Left ventricle myocardium (tissue), 1 donor: ENCODE data around the gene PCMT1.

DNA sequence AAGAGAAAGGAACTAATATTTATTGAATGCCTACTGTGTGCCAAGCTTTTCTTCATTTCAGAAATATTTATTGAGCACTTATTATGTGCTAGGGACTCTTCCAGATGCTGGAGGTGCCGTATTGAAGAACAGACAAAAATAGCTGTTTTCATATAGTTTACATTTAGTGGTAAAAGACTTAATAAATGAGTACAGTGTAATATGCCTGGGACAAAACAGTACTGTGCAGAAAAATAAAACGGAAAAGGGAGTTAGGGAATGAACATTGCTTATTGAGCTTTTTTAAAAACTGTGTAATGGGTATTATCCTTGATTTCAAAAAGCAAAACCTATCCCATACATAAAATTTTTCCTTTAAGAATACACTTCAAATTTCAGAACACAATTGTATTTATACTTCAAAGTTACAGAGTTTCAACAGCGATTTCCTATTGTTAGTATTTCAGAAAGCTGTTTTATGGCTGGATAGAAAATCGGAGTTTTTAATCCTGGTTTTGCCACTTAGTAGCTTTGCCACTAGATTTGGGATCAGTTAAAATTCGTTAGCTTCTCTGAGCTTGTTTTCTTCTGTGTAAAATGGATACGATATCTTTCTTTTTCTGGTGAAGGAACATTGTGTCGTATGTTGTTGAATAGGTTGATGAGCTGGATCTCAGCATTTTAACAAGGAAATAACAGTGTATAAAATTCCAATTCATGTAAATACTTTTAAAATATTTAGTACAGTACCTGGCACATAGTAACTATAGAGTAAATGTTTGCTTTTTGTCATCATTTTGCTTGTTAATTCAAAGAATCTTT is 4.7 kb downstream of the TAB2 start:
- PRO-cap, result no peak

DNA sequence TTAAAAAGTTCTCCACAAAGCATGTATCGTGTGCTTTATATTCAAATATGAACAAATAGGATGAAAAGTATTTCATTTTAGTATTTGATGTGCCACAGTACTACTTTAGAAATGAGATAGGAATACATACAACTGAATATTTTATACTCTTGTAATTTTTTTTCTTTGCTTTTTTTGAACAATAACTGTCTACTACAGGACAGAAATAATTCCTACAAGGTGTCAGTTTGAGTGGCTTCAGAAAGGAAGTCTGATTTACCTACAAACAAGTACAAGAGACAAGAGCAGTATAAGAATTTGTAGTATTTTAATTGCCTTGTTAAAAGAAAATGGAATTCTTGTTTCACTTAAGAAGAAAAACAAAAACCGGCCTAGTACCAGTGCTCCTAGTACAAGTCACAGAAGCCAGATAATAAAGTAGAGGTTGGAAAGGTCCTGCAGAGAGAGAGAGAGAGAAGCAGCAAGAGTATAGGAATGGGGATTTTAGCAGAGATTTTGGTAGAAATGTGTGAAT is 6.3 kb downstream of the TAB2 start:
- PRO-cap, result no peak

GRCh38 chr6:149451328-149451896 is 33.4 kb downstream of the ZC3H12D start:
- PRO-cap, result no peak

GRCh38 chr6:149454377-149454921 is 30.4 kb downstream of the ZC3H12D start:
- PRO-cap, result bidirectional peak, plus-strand start at chr6:149454794, minus-strand start at chr6:149454479

DNA sequence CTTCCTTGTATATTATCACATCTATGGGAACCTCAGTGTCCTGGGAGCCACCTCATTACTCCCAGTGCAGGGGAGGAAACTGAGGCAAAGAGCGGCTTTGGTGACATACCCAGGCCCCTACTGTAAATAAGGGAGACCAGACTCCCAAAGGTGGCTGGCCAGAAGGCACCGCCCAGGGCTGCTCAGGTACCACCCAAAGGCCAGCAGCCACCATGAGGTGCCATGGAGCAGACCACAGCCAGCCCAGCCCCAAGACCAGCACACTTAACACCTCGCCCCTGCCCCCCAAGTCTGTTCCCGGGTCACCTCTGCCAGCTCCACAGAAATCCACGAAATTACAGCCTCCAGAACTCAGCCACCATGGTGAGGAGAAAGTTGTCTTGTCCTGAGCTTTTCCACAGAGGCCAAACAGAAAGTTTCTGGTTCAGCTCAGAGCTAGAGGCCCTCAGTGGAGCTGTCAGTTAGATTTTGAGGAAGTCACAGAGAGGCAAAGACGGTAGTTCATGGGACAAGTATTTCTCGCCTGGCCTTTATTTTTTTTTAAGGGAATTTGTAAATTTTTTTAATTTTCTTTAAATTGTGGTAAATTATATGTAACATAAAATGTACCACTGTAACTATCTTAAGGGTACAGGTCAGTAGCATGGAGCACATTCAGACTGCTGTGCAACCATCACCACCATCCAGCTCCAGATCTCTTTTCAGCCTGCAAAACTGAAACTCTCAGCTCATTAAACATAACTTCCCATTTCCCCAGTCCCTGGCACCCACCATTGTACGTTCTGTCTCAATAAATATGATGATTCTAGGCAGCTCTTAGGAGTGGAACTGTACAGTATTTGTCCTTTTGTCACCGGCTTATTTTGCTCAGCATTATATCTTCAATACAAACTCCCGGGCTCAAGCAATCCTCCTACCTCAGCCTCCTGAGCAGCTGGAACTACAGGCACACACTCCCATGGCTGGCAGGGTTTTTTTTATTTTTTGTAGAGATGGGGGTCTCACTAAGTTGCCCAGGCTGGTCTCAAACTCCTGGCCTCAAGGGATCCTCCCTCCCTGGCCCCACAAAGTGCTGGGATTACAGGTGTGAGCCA is 1.7 kb downstream of the ZC3H12D start:
- PRO-cap, result no peak

- PRO-cap, result no peak
These were observed 34.4 kb downstream of the LATS1 start for GRCh38 chr6:149683230-149684167.

DNA sequence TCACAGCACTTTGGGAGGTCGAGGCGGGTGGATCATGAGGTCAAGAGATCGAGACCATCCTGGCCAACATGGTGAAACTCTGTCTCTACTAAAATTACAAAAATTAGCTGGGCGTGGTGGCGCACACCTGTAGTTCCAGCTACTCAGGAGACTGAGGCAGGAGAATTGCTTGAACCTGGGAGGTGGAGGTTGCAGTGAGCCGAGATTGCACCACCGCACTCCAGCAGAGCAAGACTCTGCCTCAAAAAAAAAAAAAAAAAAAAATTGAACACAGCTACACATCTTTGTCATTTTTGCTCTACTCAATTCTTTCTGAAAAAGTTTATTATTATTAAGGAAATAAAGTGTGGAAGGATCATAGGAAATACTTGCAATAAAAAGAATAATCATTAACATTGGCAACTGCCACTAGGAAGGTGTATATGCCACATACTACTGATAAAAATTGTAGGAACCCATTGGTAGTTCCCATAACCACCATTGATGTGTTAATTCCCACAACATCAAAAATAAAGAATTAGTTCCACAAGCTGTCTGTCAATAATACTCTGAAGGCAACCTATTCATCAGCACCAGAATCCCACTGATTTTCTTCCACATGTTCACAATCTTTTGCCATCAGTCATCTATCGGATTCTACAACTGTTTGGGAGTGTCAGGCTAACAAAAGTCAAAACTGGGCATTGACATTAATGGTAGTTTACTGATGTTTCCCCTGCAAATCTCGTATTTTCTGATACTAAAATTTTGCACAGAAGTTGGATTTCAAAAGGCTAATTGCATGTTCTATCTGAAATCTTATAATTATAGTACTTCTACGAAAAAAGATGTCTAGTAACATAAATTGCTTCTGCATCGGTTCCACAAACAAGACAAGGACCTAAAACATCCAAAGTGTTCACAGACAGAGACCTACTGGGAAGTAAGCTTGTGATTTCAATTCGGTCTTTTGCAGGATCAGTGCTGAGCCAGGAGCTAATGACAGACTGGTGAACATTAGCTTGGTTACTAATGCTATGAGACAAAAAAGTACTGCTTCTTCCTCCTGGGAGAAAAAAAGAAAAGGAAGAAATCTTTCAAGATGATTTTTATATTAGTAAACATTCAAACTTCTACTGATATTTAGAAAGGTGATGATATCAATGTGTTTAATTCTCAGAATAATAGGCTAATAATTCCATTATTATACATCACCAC is 8.7 kb upstream of the LATS1 start:
- PRO-cap, result no peak

DNA sequence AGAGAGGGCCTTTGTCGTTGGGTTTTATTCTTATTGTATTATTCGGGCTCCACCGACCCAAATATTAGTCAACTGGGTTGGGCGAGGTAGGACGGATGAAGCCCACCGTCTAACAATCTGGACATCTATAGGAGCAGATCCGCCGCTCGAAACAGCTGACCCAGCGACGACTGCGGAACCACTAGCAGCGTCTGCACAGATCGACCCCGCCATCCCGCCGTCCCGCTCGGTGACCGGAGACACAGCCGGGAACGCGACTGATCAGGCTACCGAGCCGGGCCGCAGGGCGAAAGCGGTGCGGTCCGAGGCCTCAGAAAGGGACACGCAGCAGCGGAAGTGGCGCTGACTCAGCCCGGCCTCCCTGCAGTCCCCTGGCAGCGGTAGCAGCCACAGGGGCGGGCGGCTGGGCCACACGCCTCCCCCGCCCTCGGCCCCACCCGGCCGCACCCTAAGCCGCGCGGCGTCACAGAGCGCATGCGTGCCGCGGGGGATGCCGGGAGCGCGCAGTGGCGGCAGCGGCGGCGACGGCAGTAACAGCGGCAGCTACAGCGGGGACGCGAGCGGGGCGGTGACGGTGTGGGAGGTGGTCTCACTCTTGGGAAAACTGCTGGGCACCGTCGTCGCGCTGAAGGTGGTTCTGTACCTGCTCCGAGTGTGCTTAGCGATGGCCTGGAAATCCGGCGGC is at the start of gene PCMT1:
Gene PCMT1, plus strand, starts transcription at position 504 of the 685 bp plus-strand sequence.
- PRO-cap, result bidirectional peak, plus-strand start at position 506 of the sequence, minus-strand start at position 338 of the sequence

GRCh38 chr6:150153436-150154020 is 10.7 kb downstream of the PPP1R14C start:
- PRO-cap, result no peak

DNA sequence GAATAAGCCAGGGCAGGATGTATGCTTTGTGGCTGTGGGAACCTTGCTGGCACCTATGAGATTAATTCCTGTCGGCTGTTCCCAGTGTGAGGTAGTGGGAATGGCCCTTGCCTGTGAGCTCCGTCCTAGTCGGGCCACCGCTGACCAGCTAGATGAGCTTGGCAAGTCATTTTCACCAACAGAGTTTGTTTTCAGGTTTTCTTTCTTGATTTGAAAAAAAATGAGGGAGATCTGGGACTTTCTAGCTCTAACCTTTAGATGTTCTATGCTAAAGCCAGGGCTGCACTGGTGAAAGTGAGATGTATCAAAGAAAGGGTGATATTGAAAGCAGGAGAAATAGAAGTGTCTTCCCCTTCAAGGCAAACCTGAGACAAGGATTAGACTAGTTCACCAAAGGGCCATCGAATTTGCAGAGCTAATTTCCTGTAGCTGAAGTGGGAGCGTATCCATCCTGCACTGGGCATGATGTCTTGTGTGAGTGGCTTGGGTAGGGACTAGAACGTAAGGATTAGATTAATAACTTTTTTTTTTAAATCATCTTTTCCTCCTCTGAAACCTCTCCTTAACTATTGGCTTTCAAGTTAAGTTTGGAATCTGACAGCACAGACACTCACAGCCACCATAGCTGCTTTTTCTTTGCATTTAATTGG is 11.5 kb downstream of the PPP1R14C start:
- PRO-cap, result no peak

- PRO-cap, result bidirectional peak, plus-strand start at chr6:150167712, minus-strand start at chr6:150167749
These were observed 24.6 kb downstream of the PPP1R14C start for GRCh38 chr6:150167537-150167837.

DNA sequence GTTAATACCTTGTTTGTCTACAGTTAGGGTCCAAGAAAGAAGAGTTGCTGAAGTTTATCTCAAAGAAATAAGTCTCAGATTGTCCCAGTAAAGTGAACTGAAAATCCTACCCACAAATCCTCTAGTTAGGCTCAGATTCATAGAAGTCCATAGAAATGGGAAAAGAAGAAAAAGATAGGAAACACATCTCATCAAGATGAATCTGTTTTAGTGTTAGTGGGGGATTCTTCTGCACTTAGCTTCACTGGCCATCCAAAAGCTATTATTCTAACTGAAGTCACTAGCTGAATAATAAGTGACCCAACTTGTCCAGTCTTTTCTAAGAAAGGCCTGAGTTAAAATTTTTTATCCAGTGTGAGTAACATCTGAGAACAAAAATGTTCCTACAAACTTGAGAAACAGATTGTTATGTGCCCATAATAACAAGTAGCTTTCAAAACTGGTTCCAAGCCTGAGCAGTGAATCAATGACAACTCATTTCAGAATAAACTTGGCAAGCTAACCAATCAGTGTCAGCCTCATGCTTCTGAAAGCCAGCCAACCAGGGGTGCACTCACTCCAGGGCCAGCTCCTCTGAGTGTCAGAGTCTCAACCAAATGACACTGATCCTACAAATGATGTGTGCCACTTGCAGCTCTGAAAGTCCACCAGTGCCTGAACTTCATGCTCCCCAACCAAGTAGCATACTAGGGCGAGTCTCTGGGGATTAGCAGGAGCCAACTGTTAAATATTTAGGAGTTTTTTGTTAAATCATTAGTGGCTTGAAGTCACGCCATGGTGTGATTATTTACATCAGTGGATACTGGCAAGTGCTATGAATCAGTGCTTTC is 4.3 kb downstream of the IYD start:
- PRO-cap, result no peak

DNA sequence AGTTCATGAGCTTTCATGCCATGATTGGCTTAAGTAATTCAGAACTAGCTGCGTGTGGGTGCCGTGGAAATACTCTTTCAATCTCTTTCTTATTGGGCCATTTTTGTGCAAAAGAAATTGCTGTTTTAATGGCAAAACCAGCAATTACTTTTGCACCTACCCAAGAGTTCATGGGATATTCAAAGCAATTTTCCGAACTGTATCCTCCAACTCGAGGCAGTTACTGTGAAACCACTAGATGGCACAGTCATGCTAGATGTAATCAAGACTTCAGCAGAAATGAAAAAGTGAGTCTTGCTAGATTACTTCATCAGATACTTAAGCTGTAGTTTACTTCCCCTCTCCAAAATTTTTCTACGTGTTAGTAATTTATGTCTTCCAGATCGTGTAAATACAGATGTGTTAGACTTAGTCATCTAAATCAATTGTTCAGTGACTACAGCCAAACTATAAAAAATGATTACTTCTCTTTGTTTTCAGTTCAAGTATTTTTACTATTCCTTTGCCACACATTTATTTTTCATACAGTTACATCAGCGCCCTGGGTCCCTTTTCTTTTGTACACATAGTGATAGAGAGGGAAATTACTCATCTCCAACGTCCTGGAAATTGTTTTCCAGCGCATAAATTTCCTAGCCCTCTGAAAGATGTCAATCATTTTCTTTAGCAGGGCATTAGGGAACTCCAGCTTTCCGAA is 49.4 kb downstream of the IYD start:
- PRO-cap, result no peak

GRCh38 chr6:150418803-150419662 is 50.2 kb downstream of the IYD start:
- PRO-cap, result unidirectional peak, plus-strand start at chr6:150419249

DNA sequence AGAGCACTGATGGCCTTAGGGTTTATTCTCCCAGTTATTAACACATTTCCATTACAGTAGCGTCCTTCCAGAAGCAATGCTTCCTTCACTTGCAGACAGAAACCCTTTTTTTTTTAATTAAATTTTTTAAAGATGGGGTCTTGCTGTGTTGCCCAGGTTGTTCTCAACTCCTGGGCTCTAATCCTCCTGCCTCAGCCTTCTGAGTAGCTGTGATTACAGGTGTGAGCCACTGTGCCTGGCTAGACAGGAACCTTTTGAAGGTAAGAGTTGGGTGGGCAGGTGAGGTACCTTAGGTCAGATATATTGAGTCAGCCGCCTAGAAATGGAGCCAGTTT is 79.6 kb downstream of the IYD start:
- PRO-cap, result no peak

GRCh38 chr6:150622814-150624029 is 23.5 kb downstream of the PLEKHG1 start:
- PRO-cap, result no peak

- PRO-cap, result bidirectional peak, plus-strand start at chr6:150683608, minus-strand start at chr6:150683337
These were observed 83.7 kb downstream of the PLEKHG1 start for GRCh38 chr6:150683145-150683940.

DNA sequence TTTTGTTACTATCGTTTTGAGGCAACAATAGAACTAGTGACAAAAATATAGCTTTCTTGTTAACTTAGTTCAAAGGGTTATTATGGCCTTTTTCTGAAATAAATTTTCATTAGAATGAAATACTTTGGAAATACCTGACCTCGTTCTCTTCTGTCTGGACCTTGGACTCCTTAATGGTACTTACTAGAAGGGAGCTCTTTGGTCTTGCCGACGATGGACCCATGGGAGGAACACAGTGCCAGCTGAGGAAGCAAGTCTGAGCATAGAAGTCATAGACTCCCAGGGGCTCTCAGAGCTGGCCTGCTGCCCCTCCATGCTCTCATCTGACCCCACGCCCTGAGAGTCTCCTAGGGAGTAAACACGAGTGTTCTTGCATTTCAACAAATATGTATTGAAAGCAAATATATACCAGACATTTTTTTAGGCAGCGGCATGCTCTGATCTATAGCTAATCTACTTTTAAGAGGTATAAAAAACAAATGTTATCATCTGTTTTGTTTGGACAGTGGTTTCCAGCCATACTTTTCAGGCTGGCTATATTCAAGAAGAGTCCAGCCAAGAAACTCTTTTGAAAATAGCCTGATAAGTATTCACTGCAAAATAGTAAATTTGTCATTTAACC is 87.9 kb downstream of the PLEKHG1 start:
- PRO-cap, result no peak

DNA sequence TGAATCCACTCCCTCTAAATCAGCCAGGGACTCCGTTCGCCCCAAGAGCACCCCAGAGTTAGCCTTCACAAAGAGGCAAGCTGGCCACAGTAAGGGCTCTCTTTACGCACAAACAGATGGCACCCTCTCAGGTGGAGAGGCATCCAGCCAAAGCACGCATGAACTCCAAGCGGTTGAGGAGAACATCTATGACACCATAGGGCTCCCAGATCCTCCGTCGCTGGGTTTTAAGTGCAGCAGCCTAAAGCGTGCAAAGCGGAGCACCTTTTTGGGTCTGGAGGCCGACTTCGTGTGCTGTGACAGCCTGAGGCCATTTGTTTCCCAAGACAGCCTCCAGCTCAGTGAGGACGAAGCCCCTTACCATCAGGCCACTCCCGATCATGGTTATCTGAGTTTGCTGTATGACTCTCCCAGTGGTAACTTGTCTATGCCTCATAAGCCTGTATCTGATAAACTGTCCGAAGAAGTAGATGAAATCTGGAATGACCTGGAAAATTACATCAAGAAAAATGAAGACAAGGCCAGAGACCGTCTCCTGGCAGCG is 34.3 kb upstream of the MTHFD1L start:
- PRO-cap, result no peak

- PRO-cap, result no peak
These were observed 116.4 kb downstream of the MTHFD1L start for GRCh38 chr6:150981632-150982519.